Gastrocnemius medialis (tissue), 3 donors: ENCODE measurements around the genes TRAT1, GCSAM and CD200R1L.

GRCh38 chr3:108055020-108055778 is 35.6 kb downstream of the CD47 start:
- PRO-cap: no peak
- RAMPAGE, long total RNA, 3 experiments: no peak in any of the 3 experiments

GRCh38 chr3:108089592-108090101 is 1.2 kb downstream of the CD47 start:
- PRO-cap: no peak
- RAMPAGE, long total RNA, 3 experiments: no peak in any of the 3 experiments

GRCh38 chr3:108166765-108167215 is 55.4 kb downstream of the IFT57 start:
- PRO-cap: no peak
- RAMPAGE, long total RNA, 3 experiments: no peak in any of the 3 experiments

- PRO-cap: no peak
- RAMPAGE, long total RNA, 3 experiments: no peak in any of the 3 experiments
Measured at GRCh38 chr3:108253862-108254441, 31.7 kb upstream of the IFT57 start.

DNA sequence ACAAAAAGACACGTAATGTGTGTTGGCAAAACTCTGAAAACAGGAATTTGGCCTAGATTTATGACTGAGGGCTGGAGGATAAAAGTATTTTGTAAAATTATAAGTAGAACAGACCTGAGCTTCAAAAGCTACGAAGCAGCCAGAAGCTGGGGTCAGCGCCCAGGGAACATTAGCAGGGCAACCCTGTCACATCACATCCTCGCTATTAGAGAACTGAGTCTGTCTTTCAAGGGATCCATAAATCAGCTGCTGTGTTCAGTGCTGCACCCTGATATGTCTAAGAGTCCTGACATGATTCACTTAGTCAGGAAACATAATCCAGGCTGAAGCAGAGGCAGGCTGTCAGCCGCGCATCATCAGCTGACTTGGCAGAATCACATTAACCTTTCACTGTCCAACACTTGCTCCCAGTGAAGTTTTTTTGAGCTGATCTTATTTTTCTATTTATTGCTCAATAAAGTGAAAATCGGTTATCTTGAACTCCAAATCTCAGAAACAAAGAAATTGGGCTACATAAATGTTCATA is 23.5 kb downstream of the MYH15 start:
- PRO-cap: no peak
- RAMPAGE, long total RNA, 3 experiments: no peak in any of the 3 experiments

DNA sequence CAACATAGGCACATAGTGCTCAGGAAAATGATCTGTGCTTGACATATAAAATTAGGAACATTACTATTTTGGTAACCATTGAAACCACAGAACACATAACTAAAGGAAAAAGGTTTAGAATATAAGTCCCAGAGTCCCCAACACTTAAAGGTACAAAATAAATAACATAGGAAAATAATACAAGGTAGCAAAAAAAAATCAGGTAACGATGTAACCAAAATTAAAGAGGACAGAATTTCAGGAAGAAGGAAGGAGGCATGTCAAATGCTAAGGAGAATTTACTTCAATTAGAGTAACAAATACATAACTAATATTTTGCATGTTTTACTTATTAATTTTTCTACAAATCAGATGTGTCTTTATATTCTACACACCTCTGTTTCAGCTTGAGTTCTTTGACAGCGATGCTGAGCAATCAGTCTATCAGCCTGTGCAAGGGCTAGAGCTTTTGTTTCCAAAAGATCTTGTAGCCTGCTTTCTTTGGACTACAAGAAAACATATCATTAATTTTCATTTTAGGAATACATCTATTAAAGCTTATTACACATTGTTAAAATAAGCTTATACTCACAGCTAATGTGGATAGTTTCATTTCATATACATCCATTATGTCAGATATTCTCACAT is 29.7 kb downstream of the CIP2A start:
- PRO-cap: no peak
- RAMPAGE, long total RNA, 3 experiments: no peak in any of the 3 experiments

- PRO-cap: no peak
- RAMPAGE, long total RNA, 3 experiments: no peak in any of the 3 experiments
Measured at GRCh38 chr3:108644277-108644922, 54.9 kb downstream of the DZIP3 start.

DNA sequence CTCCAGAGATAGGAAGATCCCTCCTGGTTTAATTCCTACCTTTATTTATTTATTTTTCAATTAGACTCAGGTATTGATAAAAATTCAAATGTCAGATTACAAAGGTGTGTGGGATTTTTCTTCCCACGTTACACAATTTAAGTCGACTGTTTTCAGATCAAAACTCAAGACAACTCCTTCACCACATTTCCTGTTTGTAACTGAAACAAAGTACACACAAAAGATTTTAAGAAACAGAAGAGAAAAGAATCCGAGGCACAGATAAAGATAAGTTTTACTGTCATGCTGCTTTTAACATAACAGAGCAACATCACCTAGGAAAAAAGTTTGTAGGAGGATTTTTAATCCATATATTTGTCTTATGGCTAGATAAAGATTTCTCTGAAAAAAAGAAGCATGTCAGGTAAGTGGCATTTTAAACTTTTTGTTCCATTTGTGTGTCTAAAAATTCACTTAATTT is at the start of gene TRAT1:
TSS of gene TRAT1 (plus strand) at position 255 of the 460 bp plus-strand sequence.
- PRO-cap: no peak
- RAMPAGE, long total RNA, 3 experiments: no peak in any of the 3 experiments

DNA sequence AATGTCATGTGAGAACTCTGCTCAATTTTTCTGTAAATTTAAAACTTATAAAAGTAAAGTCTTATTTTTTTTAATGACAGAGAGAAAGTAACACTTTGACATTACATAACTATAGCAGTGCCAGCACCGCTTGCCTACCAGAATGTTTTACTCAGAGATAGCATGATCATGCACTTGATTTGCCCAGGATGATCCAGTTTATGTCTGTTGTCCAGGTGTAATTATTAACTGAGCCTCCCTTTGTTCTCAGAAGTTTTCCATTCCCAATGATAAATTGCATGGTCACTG is 24.8 kb downstream of the C3orf85 start:
- PRO-cap: no peak
- RAMPAGE, long total RNA, 3 experiments: no peak in any of the 3 experiments

DNA sequence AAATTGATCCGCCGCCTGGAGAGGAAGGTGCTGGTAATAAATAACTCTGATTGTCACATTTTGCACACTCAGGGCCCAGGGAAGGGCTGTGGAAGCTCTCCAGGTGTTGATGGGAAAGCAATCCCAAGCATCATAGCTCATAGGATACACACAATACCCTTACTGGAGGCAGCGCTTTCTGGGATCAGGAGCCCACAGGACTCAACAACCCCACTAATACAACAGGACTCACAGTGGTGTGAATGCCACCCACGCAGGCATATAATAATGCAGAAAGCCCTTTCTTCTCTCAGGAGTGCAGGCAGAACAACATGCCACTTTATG is 52.5 kb downstream of the C3orf85 start:
- PRO-cap: no peak
- RAMPAGE, long total RNA, 3 experiments: no peak in any of the 3 experiments

DNA sequence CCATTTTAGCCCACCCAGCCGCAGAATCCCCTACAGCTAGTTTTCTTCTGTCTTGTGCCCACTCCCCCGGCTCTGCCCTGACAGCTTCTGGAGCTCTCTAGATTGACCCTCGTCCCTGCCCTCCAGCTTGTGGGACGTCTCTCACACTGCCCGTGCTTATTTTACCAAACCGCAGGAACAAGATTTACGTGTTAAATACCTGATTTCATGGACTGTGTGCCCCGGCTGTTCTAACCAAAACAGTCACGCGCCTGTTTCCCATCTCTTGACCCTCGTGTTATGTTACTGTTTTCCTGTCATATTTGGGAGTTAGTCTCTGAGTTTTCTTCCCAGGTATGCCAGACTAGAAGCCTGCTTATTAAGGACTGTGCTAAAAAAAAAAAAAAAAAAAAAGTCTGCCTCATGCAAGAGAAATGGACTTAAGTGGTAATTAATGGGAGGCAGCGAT is 1.1 kb downstream of the NECTIN3 start:
- PRO-cap: no peak
- RAMPAGE, long total RNA, 3 experiments: no peak in any of the 3 experiments

DNA sequence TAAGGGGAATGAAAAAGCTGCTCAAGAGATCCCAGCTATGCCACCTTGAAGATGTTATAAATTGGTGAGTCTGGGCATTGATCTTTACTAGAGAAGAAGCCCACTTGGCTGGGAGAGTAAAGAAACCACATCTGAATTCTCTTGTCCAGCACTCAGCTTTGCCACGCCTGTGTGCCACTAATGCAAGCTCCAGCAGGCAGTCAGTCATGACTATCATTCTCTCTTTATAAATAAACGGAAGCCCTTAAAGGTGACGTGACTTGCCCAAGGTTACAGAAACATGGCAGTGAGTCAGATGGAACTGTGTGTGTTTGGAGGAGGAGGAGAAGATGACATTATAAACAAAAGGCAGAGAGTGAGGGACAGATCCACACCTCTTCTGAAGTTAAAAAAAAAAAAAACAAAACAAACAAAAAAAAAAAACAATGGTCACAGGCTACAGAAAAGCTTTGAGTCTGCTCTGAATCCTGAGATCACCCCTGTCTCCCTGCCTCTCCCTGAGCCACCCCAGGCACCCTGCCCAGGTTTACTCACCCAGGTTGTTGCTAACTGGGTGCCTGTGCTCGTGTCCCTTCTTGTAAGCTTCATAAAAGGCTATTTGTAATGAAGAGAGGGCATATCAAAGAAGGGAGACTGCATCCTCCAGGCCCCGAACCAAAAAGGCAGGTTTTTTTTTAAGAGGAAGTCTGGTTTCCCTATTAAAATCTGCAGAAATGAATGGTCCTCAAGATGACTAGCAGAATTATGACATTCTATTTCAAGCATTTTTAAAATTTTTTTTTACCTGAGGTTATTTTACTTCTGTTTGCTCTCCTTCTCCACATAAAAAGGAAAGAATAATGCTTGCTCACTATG is 64.9 kb downstream of the PLCXD2 start:
- PRO-cap: no peak
- RAMPAGE, long total RNA, 3 experiments: no peak in any of the 3 experiments

DNA sequence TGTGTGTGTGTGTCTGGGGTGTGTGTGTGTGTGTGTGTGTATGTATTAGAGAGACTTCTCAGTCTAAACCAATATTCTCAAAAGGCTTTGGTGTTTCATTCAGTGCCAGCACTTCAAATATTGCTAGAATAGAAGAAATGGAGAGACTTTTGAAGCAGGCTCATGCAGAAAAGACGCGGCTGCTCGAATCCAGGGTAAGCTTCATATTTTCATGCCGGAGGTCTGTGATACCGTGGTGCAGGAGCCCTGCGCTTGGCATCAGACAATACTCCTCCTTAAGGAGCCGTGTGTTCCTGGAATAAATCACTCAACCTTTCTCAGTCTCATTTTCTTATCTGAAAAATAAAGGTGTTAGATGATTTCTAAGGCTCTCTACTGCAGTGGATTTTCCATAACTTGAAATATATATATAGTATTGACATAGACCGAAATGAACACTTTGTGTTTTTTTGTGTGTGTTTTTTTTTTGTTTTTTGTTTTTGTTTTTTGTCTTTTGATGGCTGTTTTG is 12.3 kb upstream of the ABHD10 start:
- PRO-cap: no peak
- RAMPAGE, long total RNA, 3 experiments: no peak in any of the 3 experiments

DNA sequence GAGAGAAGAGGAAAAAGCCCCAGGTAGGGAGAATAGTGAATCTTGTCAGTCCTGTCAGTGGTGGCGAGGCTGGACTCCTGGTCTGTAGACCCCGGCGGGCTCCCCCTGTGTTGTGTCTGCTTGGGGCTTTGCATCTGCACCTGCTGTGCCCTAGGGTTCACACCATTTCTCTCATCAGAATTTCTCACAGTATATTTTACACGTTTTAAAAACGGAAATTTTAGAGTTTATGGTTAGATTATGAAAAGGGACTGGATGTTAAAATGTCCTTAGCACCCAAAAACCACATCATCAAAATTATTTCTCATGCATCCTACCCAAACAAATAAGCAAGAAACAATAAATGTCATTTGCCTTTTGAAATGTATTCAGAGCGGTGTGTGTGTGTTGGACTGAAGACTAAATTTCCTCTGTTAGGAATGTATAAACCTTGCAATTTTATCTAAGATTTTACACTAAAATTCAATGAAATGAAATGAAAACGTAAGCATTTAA is 16.9 kb downstream of the GCSAM start:
- PRO-cap: no peak
- RAMPAGE, long total RNA, 3 experiments: no peak in any of the 3 experiments

DNA sequence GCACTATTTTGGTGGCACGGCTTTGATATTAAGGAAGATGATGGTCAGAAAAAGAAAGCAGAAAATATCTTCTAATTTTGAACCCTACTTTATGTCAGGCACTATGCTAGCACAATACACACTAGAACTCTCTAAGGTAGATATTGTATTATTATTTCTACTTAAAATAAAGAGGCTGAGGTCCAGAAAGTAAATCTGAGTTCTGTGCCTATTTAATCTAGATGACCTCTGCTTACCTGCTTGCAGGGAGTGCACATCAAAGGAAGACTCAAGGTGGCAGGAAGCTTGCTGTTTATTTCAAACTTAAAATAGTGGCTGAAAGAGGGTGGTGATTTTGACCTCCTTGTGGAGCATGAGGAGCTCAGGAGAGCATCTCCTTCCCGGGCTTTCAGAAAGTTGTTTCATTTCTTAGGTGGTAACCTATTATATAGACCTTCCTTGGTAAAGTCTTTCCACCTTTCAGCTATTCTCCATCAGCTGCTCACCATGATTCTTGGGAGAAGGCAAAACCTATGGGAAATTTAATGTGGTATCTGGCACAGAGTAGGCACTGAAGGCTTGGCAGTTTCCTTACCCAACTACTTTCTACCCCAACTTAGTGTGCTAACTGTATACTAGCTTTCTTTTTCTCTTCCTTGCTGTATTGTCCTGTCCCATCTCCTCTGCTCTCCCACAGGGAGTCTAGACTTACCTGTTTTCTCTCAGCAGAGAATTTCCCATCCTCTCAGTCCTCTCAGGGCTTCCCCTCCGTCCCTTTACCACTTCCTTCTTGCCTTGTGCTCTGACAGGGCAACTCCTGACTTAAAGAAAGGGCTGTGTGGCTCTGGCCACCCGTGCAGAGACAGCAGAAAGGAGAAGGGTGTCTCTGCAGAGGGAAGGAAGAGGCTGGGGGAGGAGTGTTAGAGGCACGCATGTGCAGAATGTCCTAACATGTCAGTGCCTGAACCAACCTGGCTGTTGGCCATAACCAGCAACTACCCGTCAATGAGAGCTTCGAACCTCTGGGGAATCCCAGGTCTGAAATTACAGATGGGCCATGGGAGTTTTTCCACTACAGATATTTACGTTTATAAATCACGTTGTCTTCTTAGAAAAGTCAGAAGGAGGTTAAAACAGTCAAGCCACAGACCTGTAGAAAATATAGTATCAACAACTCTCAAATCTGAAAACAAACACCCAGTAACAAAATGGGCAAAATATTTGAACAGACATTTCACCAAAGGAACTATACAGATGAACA is at the start of gene GCSAM:
TSS of gene GCSAM (minus strand) at position 848 of the 1,240 bp plus-strand sequence.
- PRO-cap: no peak
- RAMPAGE, long total RNA, 3 experiments: no peak in any of the 3 experiments

DNA sequence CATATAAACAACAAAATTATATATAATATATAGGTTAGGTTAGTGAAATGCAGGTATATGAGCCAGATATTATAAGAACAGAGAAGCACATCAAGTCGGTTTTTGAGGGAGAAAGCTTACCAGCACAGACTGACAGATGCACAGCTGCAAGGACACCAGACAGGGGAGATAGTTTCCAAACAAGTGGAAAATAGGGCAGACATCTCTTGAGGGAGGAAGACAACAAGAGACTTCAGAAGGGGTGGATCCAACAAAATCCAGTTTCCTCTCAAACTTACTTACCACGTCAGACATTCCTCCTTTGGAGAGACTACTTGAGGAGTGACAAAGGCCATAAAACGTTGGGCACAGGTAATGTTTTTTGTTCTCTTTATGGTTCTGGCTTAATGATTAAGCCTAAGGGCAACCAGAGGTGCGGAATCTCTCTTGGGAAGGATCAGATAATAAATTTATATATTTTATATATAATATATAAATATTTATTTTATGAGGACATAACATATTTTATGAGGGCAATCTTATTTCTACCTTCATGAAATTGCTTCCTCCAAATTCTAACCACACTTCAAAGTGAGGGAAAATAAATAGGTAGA is 76.1 kb downstream of the CD200 start:
- PRO-cap: no peak
- RAMPAGE, long total RNA, 3 experiments: no peak in any of the 3 experiments

- PRO-cap: no peak
- RAMPAGE, long total RNA, 3 experiments: no peak in any of the 3 experiments
Measured at GRCh38 chr3:112605461-112605913, 35.5 kb downstream of the CCDC80 start.

DNA sequence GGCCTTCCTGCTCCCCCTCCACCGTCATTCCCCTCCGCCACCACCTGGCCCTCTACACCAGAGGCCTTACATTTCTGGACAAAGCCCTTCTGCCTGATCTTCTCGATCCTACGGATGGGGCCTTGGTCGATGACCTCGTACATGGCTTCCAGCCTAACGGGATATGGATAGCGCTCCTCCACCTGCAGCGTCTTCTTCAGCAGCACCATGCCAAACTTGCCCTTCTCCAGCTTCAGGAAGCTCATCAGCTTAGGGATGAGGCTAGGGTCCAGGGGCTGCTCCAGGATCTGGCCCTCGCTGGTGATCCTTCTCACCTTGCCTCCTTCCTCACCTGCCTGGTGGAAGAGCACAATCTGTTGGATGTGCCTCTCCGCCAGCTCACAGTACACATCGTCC is 1.9 kb downstream of the CCDC80 start:
- PRO-cap: no peak
- RAMPAGE, long total RNA, 3 experiments: no peak in any of the 3 experiments

GRCh38 chr3:112779752-112780638 is 66.7 kb downstream of the CD200R1L start:
- PRO-cap: no peak
- RAMPAGE, long total RNA, 3 experiments: no peak in any of the 3 experiments

DNA sequence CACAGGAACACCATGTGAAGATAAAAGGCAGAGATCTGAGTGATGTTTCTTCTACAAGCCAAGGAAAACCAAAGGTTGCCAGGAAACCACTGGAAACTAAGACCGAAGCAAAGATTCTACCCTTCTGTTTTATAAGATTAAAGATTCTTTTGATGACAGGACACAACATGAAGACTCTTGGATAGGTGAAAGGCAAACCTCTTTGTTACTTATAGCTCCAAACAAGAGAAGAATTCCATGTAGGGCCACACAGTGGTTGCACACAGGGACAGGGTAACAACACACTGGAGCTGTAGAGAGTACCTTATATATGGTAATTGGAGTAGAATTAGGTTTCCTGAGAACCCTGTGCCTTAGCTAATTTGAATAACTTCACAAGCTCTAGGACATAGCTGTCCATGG is at the start of gene CD200R1L:
TSS of gene CD200R1L (minus strand) at position 55 of the 402 bp plus-strand sequence.
- PRO-cap: no peak
- RAMPAGE, long total RNA, 3 experiments: no peak in any of the 3 experiments